ENCODE data around the genes PPP2R3B, CRLF2, ASMTL and NLGN4X.

DNA sequence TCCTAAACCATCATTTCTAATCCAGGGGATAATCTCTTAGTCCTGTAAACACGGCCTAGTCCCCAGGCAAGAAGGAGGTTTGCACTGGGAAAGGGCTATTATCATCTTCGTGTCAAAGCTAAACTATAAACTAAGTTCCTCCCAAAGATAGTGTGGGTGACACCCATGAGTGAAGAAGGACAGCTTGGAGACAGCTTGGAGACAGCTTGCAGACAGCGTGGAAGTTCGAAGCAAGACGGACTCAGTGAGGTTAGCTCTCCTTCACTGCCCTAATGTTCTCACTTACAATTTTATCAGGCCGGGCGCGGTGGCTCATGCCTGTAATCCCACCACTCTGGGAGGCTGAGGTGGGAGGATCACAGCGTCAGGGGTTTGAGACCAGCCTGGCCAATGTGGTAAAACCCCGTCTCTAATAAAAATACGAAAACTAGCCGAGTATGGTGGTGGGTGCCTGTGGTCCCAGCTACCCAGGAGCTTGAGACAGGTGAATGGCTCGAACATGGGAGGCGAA lies 19.2 kb upstream of the PLCXD1 start:
- PRO-cap: no peak

GRCh38 chrX:267672-268327 lies 13.4 kb upstream of the PLCXD1 start:
- PRO-cap: no peak

DNA sequence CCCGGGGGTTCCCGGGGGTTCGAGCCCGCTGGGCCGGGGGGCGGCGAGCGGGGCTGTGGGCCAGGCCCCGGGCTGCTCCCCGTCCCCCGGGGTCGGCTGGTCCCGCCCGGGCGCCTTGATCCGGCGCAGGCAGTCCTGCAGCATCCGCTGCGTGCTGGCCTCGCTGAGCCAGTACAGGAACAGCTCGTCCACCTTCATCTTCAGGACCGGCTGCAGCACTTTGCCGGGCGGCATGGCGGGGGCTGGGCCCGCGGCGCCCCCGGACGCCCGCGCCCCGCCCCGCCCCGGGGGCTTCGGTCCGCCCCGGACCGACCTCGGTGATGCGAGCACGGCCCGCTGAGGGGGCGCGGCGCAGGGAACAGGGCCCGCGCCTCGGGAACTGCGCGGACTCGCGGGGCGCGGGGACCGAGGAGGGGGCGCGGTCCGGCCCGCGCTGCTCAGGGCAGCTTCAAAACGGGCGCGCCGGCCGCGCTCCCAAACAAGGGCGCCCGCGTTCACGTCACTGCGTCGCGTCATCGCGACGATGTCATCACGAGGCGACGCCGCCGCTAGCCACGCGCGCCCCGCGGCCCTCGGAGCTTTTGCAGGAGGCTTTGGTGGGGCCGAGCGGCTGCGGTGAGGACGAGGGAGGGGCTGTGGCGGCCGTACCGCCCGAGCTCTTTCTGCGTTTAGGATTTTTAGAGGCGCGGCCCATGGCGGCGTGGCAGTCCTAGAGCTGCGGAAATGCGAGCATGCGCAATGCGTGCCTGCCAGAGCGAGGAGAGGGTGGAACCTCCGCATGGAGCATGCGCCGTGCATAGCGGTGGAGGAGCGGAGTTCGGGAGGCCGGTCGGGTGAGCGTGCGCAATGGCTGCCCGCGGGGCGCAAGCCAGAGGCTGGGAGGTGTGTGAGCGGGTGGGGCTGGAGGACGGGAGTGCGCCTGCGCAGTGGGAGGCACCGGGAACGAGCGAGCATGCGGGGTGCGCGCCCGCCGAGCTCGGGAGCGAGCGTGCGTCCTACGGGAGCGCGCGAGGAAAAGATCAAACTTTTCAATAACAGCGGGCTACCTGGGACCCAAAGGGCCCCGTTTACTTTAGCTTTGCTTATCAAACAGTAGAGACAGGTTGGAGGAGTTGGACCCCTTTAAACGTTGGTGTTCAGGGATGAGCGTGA lies at the start of gene PPP2R3B:
Gene PPP2R3B, minus strand, starts transcription at position 450 of the 1,152 bp plus-strand sequence.
- PRO-cap: bidirectional peak, plus-strand start at position 797 of the sequence, minus-strand start at position 450 of the sequence

DNA sequence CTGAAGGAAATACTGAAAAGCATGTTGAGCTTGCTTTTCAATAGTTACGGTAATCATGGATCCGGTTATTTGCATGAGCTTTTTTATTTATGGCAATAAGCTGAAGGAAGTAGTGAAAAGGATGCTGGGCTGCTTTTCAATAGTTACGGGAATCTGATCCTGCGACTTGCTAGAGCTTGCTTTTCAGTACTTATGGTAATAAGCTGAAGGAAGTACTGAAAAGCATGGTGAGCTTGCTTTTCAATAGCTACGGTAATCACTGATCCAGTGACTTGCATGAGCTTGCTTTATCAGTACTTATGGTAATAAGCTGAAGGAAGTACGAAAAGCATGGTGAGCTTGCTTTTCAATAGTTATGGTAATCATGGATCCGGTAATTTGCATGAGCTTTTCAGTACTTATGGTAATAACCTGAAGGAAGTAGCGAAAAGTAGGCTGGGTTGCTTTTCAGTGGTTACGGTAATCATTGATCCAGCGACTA lies 6.9 kb downstream of the CRLF2 start:
- PRO-cap: unidirectional peak, plus-strand start at position 426 of the sequence

GRCh38 chrX:1212501-1213005 lies at the start of gene CRLF2:
Gene CRLF2, minus strand, starts transcription at chrX:1212649.
- PRO-cap: no peak

DNA sequence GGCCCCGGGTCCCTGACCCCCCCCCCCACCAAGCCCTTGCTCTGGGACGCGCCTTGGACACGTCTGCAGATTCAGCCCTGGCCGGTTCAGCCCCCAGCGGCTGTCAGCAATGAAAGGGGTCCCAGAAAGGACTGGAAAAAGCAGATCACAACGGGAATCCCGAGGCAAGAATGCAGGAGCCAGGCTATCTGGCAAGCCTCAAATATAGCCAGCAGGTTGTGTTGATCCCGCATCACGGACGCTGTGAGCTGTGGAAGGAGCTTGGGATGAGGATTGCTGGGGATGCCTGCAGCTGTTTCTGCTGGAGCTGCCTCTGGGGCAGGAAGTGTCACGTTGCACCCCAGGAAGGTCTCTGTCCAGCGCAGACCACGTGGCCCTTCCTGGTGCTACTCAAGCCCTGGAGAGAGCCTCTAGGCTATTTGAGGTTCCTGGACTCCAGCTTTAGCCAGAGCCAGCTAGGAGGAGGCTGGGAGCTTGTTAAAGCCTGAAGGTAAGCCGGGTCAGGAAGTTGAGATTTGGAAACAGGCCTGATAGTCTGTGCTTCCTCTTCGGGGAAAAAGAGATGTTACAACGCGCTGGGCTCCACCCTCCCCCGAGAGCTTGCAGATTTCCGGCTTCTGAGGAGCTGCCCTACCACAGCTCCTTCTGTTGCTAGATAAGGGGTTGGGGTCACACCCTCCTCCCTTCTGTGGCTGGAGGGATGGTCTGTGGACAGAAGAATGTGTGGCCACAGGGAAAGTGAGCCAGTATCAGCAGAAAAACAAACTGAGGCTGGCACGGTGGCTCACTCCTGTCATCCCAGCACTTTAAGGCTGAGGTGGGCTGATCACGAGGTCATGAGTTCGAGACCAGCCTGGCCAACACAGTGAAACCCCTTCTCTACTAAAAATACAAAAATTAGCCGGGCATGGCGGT lies 19.2 kb upstream of the CSF2RA start:
- PRO-cap: no peak

- PRO-cap: no peak
Measured at GRCh38 chrX:1387494-1388153, 4.3 kb downstream of the SLC25A6 start.

GRCh38 chrX:1398787-1399365 lies 7.0 kb upstream of the SLC25A6 start:
- PRO-cap: no peak

- PRO-cap: no peak
Measured at GRCh38 chrX:1402944-1403602, 11.2 kb upstream of the SLC25A6 start.

- PRO-cap: no peak
Measured at GRCh38 chrX:1427669-1428320, 24.9 kb downstream of the ASMTL start.

DNA sequence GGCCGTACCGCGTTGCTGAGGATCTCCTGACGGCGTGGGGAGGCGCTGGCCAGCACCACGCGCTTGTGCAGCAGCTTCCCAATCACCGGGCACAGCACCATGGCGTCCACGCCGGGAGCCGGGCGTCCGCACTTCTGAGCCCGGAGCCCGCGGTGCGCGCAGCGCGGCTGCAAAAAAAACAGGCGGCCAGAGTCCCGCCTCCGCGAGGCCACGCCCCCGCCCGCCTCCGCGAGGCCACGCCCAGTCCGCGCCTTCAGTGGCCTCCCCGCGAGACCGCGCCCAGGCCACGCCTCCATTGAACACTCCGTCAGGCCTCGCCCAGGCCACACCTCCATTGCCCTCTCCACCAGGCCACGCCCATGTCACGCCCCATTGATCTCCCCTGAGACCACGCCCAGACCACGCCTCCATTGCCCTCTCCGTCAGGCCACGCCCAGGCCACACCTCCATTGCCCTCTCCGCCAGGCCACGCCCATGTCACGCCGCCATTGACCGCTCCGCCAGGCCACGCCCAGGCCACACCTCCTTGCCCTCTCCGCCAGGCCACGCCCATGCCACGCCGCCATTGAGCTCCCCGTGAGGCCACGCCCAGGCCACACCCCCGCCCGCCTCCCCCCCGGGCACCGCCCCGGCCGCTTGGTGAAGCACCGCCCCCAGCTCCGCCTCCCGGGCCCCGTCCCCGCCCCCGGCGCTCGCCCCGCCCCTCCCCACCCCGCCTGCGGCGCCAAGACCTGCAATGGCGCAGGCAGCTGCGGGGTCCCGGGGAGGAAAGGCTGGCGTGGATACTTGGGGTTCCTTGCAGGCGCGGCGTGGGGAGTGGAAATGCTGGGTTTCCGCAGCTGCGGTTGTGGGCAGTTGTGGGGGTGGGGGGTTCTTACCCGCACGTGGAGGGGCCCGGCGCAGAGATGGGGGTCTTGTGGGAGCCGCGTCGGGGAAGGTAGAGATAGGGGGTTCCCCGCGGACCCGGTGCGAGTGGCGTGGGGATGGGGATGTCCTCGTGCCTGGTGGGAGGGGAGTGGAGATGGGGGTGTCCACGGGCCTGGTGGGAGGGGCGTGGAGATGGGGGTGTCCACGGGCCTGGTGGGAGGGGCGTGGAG lies at the start of gene ASMTL:
Gene ASMTL, minus strand, starts transcription at position 170 of the 1,097 bp plus-strand sequence.
- PRO-cap: unidirectional peak, minus-strand start at position 149 of the sequence; unidirectional peak, plus-strand start at position 724 of the sequence; unidirectional peak, plus-strand start at position 754 of the sequence; unidirectional peak, minus-strand start at position 974 of the sequence

DNA sequence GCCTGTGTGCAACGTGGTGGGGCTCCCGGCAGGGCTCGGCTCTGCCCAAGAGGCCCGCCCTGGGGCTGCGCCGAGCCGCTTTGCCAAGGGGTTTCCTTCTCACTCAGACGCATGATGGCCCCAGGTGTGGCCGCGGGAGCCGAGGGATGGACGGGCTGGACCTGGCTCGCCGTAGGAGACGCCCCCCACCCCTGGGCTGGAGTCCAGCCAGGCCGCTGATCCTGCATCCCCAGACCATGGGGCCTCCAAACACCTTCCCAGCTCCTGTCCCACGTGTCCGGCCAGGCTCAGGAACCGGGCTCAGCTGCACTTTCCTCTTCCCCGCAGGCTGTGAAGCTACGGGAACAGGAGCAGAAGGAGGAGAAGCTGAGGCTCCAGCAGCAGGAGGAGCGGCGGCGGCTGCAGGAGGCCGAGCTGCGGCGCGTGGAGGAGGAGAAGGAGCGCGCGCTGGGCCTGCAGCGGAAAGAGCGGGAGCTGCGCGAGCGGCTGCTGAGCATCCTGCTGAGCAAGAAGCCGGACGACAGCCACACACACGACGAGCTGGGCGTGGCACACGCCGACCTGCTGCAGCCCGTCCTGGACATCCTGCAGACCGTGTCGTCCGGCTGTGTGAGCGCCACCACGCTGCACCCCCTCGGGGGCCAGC lies 9.1 kb downstream of the AKAP17A start:
- PRO-cap: no peak

DNA sequence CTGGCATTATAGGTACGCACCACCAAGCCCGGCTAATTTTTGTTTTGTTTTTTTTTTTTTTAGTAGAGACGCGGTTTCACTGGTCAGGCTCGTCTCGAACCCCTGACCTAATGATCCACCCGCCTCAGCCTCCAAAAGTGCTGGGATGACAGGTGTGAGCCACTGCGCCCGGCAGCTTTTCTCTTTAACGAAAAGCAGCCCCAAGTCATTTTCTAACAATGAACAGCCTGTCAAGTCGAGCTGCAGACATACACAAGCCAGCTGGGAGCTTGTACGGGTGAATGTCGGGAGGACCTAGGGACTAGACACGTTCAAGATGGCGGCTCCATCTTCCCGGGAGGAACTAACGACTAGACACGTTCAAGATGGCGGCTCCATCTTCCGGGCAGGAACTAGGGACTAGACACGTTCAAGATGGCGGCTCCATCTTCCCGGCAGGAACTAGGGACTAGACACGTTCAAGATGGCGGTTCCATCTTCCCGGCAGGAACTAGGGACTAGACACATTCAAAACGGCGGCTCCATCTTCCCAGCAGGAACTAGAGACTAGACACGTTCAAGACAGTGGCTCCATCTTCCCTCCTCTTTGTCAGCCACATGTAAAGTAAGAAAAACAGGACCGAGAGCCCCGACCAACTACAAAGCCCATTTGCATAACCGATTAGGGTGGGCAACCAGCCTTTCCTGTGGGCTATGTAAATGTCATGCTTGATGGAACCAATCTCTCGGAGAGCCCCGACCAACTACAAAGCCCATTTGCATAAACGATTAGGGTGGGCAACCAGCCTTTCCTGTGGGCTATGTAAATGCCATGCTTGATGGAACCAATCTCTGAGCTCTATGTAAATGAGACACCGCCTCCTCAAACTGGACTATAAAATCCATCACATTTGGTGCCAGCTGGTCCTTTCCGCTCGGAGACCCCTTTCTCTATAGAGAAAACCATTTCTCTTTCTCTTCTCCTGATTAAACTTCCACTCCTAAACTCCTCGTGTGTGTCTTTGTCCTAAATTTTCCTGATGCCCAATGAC lies 175.6 kb downstream of the DHRSX start:
- PRO-cap: no peak

- PRO-cap: no peak
Measured at GRCh38 chrX:3549382-3550064, 163.9 kb downstream of the PRKX start.

- PRO-cap: no peak
Measured at GRCh38 chrX:3838199-3838658, 124.8 kb upstream of the PRKX start.

DNA sequence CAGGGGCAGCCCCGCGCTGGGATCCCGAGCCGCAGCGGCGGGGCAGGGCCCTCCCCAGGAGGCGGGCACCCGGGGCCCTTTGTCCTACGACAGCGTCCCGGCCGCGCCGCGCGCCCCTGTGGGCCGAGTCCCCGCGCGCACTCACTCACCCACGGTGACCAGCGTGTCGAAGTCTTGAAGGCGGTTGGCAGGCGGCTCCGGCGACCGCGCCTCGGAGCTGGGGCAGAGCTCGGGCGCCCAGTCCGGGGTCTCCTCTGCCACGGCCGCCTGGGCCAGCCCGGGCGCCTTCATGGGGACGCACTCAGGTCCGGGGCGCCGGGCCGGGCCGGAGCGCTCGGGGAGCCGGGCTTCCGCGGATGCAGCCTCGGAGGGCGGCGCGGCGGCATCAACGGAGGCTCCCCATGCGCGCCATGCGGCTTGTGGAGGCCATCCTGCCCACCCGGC lies 129.8 kb upstream of the PRKX start:
- PRO-cap: no peak

GRCh38 chrX:4710470-4711263 lies 997.2 kb upstream of the PRKX start:
- PRO-cap: no peak

DNA sequence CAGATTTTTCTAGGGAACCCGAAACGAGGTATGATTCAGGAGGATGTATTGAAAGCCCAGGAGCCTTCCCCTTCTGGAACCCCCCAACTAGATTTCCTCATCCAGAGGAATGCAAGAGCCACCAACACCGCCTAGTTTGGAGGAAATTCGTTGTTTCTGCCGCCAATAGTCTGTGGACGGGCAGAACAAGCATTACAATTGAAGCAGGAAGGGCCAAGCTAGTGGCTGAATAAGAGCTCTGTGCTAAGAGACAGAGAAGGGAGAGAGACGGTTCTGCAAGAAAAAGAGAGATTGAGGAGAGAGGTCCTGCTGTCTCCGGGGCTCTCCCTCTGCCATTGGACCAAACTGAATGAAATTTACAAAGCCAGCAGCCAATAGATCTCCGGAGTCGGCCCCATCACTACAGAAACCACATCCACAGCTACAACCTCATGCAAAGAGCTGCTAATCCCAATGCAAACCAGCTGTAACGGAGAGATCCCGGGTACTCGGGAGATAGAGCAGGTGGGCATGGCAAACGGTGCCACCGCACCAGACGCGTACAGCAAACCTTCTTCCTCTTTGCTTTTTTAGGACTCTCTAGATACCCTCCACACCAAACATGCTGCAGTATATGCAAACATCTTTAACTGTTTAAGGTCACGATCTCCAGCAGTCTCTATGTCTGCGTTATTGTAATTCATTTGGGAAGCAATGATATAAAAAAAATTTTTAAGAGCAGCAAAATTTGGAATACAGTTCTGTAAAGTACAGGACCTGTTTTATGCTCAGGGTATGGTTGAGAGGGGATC lies at the start of gene NLGN4X:
Gene NLGN4X, minus strand, starts transcription at position 277 of the 791 bp plus-strand sequence.
- PRO-cap: no peak

DNA sequence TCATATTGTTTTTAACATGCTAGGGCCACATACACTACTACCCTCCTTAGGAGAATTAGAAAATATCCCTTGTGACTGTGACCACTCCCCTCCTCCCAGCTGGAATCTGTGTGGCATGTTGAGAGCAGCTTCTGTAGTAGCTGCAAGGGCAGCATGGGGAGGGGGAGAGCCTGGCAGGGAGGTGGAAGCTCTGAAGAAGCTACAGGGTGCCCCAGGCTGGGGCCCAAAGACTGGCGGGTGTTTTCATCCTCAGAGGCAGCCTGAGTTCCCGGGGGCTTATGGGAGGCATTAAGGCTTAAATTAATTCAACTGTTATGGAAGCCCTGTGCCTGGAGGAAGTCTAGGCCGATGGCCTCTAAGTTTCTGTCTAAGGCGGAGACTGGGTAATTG lies 37.6 kb upstream of the STS start:
- PRO-cap: no peak

DNA sequence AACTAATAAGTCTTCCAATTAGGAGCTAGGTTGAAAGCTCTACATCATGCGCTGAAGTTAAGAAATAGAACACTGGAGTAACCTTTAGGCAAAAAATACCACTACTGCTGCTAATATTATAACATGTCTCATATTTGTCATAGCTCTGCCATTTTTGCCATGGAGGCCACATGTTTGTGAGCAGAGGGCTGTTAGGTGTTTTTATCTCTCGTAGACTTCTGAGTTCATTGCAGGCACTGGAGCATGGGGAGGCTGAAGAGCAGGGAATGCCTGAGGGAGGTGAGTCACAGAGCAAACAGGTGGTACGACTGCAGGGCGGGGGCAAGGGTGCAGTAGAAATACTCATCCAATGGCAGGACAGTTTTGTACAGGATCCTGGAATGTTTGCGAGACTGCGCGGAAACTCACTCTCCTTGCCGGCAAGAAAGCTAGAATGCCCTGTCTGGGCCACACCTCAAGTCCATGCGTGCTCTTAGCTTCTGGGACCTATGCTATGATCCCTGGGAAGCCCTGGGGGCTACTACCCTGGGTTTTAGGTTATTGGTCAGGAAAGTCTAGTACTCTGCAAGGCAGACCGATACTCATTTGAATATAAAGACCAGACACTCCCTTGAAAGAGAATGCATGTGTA lies 19.9 kb upstream of the VCX2 start:
- PRO-cap: no peak